SP-49 (cell line): ENCODE measurements around a stretch of chr12.

DNA sequence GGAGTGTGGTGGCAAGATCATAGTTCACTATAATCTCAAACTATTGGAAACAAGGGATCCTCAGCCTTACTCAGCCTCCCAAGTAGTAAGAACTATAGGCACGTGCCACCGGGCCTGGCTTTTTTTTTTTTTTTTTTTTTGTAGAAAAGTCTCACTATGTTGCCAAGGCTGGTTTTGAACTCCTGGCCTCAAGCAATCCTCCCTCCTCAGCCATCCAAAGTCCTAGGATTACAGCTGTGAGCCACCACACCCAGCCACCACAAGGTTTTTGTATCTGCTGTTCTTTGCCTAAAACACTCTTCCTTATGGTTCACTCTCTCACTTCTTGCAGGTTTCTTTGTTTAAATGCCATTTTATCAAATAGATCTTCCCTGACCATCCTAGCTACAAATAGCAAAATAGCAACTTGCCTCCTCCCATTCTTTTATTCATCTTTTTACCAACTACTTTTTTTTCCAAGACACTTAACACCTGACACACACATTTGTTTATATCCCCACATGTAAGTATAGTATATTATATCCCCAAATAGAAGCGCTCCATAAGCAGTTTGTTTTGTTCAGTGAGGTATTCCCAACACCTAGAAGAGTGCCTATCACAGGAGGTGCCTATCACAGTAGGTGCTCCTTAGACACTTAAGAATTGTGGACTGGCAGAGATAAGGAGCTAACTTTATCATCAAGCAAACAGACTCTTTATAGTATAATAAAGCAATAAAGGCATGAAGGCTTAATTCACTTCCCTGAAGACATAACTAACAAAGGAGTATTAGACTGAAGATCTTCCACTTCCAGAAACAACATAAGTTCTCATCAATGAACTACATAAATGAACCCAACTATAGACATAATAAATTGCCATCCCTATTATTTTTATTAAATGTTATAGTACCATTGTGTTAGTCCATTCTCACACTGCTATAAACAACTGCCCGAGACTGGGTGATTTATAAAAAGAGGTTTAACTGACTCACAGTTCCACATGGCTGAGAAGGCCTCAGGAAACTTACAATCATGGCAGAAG is 29.2 kb downstream of the OSBPL8 start:
- PRO-cap, result no peak

DNA sequence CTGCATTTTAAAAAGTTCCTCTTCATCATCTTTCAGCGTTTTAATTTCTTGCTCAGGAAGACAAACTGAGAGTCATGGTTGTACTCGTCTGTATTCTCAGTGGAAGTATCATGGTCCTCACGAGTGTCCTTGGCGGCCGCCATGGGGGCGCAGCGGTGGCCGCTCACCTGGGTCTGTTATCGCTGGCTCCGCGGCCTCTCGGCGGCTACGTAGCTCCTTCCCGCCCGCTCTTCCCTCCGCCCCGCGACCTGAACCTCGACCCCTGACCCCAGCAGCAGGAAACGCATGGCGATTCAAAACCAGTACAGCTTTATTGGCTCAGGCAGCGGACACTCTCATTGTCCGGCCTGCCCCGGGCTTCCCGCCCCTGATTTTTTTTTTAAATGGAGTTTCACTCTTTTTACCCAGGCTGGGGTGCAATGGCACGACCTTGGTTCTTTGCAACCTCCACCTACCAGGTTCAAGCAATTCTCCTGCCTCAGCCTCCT is 80.8 kb downstream of the E2F7 start:
- PRO-cap, result no peak

- PRO-cap, result no peak
Measured at GRCh38 chr12:77062816-77063225, 2.5 kb downstream of the E2F7 start.

GRCh38 chr12:77122255-77122817 is 57.0 kb upstream of the E2F7 start:
- PRO-cap, result no peak

DNA sequence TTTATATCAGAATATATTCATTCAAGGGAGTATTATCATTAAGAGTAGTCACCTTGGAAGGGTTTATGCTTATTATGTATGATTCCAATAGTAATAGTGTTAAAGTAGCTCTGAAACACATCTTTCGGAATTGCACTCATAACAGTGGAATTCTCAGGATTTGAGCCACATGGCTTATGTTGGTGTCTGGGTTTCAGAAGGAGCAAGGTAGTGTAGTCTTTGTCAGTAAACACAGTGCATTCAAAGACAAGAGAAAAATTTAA is 207.1 kb upstream of the E2F7 start:
- PRO-cap, result no peak

- PRO-cap, result no peak
Measured at GRCh38 chr12:79451773-79452582, 238.8 kb downstream of the PAWR start.

GRCh38 chr12:79934261-79934690 is 621 bp downstream of the PPP1R12A start:
- PRO-cap, result no peak

DNA sequence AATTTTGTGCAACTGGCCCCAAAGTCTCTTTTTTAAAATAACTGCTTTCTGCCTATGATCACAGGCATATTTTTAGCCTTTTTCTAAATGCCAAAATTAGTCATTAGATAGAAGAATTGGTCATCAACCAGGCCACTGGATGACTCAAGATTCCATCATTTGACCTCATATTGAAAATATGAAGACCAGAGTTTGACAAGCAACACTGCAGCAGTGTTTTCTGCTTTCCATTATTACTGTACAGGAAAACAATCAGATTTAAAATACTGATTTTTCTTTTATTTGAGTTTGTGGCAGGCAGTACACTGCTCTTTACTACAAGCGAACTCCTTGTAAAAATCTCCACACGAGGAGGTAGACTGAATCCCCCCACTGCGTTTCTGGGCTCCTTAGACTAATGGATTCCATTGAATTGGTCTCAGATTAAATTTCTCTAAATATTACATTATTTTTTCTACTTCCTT is 54.6 kb upstream of the OTOGL start:
- PRO-cap, result no peak

DNA sequence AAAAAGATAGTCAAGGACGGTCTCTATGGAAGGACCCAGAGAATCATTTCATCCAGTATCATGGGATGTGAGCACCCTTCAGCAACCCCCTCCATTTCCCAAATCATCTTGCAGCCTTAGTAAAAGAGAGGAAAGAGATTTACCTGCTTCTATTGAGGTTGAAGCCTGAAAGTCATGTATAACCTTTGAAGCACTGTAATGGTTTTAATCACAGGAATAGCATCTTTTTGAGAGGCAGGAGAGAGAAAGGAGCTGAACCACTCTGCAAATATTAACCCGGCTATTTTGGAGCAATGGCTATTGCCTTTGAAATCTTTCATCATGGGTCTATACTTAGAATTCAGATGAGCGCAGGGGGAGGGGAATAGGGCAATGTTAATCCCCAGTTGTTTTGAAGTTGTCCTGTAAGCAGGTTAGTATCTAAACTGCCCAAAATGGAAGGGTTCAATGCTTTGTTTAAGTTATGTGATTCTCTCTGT is 429 bp upstream of the MYF6 start:
- PRO-cap, result no peak

- PRO-cap, result no peak
Measured at GRCh38 chr12:80821464-80822141, 104.9 kb downstream of the MYF5 start.

GRCh38 chr12:81079436-81079614 is 1.4 kb downstream of the ACSS3 start:
- PRO-cap, result no peak

DNA sequence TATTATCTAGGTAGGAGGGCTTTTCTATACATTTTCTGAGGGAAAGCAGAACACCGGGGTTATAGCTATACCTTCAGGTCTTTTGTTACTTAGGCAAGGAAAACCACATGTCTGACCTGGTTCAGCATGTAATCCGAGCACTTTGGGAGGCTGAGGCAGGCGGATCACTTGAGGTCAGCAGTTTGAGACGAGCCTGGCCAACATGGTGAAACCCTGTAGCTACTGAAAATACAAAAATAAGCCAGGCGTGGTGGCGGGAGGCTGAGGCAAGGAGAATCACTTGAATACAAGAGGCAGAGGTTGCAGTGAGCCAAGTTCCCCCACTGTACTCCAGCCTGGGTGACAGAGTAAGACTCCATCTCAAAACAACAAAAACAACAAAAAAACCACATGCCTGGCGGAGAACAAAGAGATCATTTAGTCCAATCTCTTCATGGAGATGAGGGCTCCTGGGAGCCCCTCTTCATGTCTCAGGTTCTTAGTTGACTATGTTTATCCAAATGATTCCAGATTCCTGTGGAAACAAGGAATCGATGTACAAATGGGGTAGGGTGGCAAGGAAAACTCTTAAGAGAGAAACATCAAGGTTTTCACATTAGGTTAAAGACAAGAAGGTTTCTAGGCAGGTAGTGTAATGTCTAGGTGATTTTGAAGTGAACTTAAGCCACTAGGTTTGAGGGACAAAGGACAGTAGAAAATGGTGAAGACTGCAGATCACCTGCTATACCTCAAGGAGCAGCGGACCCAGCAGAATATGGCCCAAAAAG is 177.7 kb downstream of the ACSS3 start:
- PRO-cap, result no peak

DNA sequence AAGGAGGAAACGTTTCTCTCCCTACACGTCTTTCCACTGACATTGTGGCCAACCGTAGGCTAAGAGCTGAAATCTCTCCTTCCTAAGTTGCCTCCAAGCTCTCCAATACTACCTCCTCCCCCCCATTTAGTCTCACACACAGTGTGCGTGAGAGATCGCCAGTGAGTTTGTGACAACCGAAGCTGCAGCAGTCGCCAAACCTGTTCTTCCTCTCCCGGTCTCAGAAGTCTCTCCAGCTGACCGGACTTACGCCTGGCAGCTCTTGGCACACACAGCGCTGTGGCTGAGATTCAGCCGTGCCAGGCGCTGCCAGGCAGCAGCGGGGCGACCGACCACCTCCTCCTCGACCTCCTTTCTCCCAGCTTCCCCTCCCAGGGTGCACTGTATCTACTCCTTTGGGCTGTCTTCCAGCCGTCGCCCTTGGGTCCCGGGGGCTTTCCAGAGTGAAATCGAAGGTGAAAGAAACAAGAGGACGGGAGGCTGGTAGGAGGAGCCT is 385 bp upstream of the TMTC2 start:
- PRO-cap, result no peak

DNA sequence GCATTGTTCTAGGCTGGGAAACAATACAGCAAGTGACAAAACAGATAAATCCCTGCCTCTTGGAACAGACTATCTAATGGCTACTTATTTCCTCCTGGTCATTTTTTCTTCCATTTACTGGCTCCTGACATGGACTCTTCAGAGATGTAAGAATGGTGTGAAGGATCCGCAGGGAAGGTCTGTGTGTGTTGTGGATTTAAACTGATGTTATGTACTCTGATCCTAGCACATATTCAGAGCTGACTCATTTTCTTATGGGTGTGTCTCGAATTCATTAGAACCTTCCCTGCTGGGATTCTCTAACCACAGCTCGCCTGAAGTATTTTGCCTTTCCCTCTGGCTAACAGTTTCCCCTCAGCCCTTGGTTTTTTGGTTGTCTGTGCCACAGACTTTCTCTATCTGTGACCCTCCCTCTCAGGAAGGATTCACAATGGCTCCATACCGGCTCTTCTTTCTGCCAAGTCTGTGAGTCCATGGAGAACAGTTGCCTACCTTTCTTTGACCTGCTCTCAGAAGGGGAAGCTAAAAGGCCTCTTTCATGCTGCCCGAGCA is 53.7 kb downstream of the TMTC2 start:
- PRO-cap, result no peak

- PRO-cap, result no peak
Measured at GRCh38 chr12:84983191-84983456, 53.0 kb downstream of the TSPAN19 start.

- PRO-cap, result no peak
Measured at GRCh38 chr12:85036729-85037029, 528 bp downstream of the LRRIQ1 start.

DNA sequence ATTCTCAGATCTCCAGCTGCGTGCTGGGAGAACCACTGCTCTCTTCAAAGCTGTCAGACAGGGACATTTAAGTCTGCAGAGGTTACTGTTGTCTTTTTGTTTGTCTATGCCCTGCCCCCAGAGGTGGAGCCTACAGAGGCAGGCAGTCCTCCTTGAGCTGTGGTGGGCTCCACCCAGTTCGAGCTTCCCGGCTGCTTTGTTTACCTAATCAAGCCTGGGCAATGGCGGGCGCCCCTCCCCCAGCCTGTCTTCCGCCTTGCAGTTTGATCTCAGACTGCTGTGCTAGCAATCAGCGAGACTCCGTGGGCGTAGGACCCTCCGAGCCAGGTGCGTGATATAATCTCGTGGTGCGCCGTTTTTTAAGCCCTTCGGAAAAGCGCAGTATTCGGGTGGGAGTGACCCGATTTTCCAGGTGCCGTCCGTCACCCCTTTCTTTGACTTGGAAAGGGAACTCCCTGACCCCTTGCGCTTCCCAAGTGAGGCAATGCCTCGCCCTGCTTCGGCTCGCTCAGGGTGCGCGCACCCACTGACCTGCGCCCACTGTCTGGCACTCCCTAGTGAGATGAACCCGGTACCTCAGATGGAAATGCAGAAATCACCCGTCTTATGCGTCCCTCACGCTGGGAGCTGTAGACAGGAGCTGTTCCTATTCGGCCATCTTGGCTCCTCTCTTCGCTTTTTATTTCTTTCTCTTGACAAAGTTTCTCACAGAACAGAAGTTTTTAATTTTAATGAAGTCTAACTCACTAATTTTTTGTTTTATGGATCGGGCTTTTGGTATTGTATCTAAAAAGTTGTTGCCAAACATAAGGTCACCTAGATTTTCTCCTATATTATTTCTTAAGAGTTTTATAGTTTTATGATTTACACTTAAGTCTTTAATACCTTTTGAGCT is 38.0 kb downstream of the ALX1 start:
- PRO-cap, result no peak

DNA sequence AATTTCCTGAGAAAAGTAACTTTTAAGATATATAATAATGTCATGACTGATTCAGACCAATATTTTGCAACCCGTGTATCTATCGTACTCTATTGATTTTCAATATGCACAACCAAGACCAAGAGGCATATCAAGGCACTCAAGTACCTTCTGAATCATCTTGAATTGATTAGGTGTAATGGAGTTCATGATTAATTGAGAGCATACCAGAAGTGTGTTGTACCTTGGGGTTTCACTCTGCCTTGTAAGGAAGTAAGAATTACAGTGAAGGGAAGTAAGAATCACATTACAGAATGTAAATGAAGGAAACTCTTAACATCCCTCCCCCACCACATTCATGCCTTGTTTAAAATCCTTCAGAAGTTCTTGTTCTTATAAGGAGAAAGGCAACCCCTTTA is 5.3 kb upstream of the MGAT4C start:
- PRO-cap, result no peak

DNA sequence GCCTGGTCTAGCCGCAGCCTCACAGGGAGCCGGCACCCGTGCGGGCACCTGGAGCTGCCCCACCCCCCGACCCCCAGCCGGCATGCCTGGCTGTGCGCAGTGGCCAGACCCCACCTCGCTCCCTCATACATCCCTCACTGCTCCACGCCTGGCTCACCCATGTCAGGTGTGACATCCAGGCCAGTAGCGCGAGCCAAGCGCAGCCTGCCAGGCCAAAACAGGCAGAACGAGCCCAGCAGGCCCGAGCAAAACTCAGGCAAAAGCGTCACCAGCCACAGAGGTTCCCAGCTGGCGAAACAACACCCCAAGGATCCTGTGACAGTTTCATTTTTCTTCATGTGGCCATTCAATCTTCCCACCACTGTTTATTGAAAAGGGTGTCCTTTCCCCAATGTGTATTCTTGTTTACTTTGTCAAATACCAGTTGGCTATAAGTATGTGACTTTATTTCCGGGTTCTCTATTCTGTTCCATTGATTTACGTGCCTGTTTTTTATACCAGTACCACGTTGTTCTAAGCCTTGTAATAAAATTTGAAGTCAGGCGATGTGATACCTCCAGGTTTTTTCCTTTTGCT is 8.9 kb upstream of the MGAT4C start:
- PRO-cap, result no peak

- PRO-cap, result no peak
Measured at GRCh38 chr12:88140666-88141498, 1.0 kb downstream of the CEP290 start.